ENCODE results near the gene STPG1.

- RRBS, result 85% methylated on average over 13 of the region's 54 CpGs
Measured at GRCh38 chr1:22953048-22953470, 19.6 kb downstream of the LACTBL1 start.

DNA sequence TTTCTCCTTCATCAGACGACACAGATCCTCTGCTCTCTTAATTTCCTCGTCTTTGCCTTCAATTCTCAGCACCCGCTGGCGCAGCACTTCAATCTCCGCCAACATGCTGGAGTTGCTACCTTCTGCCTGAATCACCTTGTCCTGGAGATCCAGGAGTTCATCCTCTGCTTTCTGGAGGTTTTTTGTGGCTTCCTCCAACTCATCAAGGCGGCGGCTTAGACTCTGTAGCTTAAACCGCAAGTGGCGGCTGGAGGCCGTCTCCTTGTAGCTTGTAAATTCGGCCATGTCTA is 74.7 kb downstream of the KDM1A start:
- RRBS, result no CpG with 5 or more reads among the region's 11 CpGs

DNA sequence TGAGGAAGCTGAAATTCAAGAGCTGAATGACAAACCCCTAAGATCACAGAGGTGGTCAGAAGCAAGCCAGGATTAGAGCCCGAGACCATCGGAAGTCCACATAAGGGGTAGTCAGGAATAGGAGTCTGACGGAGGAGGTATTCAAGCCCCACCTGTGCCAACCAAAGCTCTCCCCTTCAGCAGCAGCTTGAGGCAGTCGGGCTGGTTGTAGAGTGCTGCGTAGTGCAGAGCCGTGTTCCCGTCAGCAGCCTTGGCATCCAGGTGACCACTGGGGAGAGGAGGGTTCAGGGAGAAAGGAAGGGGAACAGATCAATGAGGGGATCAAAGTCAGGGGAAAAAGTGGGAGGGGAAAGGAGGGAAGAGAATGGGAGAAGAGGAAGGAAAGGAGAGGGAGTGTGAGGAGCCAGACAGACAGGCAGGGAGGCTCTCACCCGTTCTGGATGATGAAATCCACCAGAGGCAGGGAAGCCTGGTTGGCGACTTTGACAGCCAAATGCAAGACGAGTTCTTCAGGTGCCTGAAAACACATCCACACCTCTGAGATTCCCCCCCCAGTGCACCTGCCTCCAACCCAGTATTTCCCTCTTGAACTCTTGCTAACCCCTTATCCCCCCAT is 9.7 kb upstream of the TCEA3 start:
- RRBS, result no CpG with 5 or more reads among the region's 10 CpGs

- RRBS, result no CpG with 5 or more reads among the region's 12 CpGs
Measured at GRCh38 chr1:23441154-23441912, 16.8 kb upstream of the TCEA3 start.

DNA sequence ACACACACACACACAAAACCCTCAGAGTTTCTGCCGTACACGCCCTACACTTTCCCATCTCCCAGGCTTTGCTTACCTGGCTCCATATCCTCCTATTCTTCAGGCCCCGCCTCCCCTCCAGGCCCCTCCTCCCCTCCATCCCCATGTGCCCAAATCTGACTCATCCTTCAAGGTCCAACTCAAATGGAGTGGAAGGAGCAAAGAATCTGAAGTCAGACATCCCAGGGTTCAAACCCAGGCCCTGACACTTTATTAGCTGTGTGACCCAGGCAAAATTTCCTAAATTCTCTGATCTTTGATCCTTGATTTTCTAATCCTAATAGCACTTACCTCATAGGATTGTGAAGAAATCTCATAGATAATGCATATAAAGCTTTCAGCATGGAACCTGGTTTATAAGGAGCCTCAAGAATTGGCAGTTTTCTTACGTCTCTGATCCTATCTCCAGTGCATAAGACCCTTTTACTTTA is 3.8 kb upstream of the E2F2 start:
- RRBS, result no CpG with 5 or more reads among the region's 4 CpGs

DNA sequence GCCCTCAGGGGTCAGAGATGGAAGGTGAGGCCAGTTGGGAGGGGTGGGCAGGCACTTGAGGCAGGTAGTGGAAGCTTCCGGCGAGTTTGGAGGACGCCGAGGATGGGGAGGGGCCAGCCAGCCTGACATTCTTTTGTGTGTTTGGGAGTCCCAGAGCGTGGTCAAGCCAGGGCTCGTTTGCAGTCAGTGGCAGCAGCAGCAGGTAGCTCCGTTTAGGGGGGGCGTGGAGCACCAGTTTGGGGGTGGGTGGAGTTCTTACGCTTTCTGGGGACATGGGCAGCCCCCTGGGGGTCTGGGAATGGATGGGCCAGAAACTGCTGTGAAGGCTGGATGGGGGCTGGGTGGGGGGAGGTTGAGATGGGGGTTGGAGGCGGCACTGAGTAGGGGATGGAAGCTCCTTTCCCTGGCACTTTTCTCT is 880 bp downstream of the LYPLA2 start:
- RRBS, result 5% methylated on average over 1 of the region's 10 CpGs

GRCh38 chr1:23799418-23800360 is 865 bp downstream of the GALE start:
- RRBS, result no CpG with 5 or more reads among the region's 48 CpGs

DNA sequence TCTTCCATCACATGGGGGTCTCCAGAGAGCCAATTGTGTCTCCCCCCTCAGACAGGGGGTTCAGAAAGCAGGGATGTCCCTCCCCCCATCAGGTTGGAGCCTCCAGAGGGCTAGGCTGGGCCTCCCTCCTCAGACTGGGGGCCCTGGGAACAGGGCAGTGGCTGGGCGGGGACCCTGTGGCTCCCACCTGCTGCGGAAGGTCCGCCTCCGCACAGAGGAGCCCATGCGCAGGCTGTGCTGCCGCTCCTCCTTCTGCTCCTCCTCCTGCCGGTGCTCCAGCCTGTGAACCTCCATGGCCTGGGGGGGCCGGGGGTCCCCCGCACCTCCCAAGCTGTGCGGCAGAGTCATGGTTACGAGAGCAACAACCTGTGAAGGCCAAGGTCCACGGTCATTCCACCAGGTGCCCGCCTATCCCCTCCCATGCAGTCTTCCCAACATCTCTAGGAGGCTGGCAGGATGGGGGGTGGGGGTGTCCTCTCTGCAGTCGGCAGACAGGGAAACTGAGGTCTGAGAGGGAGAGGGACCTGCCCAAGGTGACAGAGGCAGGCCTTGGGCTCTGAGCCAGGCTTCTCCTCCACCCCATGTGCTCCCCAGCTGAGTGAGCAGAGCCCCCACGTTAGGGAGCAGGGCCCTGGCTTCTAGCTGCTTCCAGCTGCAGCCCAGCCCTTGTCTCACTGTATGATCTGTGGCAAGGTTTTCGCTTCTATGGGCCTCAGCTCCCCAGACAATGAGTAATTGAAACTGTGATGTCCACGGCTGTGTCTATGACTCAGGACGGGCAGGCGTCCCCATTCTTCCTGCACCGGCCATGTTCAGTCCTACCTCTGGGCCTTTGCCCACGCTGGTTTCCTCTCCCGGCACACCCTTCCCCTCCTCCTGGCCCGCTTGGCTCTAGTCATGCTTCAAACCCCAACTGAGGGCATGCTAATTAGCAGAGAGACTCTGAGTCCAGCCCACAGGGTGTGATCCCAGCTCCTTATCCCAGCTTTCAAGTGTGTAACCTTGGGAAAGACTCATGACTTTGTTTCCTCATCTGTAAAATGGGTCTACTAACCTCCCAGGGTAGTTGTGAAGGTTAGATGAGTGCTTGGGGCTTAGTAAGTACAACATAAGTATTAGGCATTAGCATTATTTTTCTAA is 3.3 kb downstream of the MYOM3 start:
- RRBS, result 57% methylated on average over 3 of the region's 23 CpGs

DNA sequence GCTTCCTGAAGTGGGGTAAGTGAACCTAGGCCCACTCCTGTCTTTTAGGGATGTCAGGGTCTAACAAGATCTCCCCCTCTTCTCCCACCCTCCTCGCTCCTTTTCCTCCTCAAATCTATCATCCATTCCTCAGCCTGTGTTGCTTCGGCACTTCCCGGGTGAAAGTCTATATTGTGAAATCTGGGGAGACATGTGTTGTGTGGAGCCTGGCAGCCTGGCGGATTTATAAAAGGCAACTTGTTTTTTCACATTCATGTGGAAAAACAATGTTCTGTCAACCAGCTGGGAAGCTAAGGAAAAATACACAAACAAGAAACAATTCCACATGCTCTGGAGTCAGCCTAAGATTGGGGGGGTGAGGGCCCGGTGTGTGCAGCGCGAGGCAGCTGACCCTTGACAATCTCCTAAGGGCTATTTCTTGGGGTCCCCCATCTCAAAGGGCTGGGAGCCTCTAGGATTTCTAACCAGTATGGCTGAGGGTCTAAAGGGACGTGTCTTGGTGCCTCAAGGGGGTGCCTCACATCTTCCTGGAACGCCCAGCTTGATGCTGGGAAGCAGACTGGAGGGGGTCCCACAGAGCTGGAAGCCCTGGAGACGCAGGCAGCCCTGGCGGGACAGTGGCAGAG is 1.2 kb downstream of the IL22RA1 start:
- RRBS, result no CpG with 5 or more reads among the region's 11 CpGs

GRCh38 chr1:24205900-24206508 is 18.9 kb upstream of the IFNLR1 start:
- RRBS, result 54% methylated on average over 3 of the region's 14 CpGs

- RRBS, result under 1% methylated on average over 9 of the region's 50 CpGs
Measured at GRCh38 chr1:24413267-24414183, at the start of gene STPG1. Gene STPG1 (minus strand): TSS chr1:24413782.

DNA sequence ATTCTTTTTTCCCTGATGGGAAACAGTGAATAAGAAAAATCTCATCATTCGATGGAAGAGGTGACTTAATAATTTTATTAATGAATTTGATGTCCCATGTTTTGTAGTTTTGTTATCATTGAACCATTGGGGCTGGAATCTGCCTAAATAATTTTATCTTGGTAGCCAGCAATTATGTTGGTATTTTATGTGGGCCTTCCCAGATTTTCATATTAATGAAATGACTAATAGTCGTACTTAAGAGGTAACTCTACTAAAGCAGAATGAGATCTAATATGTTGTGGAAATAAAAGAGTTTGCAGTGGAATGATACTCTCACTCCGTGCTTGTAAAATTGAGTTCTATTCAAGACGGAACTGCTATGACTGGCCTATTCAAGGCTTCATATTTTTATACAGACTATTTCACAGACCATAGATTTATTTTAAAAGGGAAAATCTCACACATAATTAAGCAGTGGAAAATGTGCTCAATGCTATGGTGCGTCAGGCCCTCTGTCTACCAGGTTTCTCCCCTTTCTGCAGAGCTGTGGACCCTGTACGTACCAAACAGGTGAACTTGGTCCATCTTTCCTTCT is 16.5 kb upstream of the NCMAP start:
- RRBS, result no CpG with 5 or more reads among the region's 6 CpGs

DNA sequence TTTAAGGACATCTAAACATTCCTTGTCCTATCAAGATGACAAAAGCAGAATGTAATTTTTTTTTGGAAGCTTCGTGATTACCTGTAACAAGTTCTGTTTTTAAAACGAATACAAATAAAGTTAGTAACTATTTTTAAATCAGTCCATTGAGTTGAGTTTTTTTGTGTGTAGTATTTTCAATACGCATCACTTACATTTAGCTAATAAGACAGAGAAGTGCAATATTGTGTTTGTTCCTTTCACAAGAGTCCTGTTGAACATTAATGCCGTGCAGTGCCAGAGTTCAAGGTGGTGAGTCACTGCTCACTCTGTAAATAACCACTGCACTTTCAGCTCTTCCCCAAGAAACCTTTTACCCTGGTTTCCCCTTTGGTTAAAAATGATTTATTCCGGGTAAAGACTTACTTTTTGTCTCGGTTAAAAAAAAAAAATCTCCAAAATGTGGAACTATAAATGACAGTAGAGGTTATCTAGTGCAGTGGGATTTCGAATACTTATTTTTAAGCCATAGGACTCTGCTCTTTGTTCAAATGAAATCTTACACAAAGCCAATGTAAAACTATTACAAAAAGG is 14.9 kb upstream of the NCMAP start:
- RRBS, result no CpG with 5 or more reads among the region's 7 CpGs

DNA sequence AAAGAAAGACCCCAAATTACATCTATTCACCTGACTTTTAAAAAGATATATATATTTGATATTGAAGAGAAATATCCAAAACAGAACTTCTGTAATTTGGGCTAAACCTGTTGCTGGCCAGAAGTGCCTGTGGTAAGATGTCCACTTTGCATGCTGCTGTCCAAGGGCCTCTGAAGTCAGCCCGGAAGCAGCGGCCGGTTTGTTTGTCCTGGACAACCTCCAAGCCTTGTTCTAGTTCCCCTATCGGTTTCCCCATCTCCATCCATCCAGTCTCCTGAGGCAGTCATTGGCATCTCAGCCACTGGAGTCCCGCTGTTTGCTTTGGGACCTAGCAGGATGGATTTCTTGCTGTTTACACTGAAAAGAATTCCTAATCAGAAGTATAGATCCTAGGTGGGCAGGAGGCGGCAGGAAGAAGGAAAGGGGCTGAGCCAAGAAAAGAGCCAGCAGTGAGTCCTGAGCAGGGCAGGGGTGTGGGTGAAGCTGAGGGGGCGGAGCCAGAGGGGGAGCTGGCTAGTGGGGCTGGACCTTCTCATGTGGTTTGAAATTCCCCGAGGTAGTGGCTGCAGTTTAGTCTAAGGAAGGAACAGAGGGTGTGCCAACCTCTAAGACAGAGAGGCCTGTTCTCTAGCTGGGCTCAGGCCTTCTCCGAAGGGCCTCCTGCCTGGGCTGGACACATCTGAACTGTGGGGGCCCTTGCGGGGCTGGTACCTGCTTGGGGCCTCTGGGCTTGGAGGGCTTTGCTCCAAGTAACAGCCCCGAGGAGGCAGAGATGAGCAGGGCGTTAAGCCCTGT is 3.3 kb downstream of the NCMAP start:
- RRBS, result no CpG with 5 or more reads among the region's 12 CpGs

DNA sequence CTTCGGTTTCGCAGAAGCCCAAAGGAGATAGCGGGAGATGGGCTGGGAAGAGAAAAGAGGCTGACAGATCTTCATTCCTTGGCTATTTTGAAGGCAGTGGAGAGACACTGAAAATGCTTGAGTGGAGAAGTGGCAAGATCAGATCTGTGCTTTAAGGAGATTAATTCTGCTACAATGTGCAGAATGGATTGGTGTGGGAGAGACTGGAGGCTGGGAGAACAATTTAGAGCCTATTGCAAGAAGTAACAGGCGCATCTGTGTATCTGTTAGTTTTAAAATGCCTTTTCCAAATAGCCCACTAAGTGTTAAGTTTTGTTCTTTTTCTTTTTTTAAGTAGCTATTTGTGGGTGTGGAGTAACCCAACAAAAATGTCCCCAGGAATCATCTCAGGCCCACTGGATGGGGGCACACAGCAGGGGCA is 24.0 kb upstream of the SRRM1 start:
- RRBS, result no CpG with 5 or more reads among the region's 4 CpGs

- RRBS, result no CpG with 5 or more reads among the region's 5 CpGs
Measured at GRCh38 chr1:24619524-24619806, 23.6 kb upstream of the SRRM1 start.

DNA sequence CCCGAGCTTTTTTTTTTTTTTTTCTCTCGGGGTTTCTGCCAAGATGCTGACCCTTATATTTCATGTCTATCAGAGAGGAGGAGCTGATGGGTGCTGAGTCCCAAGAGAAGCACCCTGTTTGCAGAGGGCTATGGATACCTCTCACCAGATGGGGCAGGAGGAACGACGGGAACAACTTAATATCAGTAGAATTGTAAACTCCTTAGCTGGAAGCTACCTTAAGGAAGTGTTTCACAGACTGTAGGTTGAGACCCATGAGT is 40.7 kb downstream of the SRRM1 start:
- RRBS, result no CpG with 5 or more reads among the region's 4 CpGs

GRCh38 chr1:24745685-24746145 is 468 bp downstream of the CLIC4 start:
- RRBS, result 1% methylated on average over 36 of the region's 64 CpGs

DNA sequence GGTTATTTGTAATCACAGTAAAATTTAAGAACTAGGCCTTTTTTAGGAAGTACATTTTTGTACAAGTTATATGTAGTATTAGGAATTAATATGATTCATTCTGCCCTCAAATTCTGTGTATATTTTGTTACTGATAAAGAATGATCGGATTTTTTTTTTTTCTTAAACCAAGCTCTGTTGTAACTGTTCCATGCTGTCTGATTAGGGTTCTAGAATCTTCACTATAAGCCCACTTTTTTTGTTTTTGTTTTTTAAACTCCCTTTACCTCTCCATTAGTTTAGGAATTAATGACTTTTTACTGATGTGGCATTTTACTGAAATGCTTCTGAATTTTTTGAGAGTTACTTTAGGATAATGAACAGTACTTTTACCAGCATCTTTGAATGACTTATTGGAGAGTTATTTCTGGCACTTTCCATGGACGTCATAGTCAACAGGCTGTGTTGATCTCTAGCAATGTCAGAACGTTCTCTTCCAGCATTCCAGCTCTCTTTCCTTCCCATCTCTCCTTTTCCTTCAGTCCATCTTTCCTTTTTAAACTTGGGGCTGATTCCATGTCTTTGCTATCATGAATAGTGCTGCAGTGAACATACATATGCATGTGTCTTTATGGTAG is 48.4 kb downstream of the CLIC4 start:
- RRBS, result no CpG with 5 or more reads among the region's 3 CpGs

DNA sequence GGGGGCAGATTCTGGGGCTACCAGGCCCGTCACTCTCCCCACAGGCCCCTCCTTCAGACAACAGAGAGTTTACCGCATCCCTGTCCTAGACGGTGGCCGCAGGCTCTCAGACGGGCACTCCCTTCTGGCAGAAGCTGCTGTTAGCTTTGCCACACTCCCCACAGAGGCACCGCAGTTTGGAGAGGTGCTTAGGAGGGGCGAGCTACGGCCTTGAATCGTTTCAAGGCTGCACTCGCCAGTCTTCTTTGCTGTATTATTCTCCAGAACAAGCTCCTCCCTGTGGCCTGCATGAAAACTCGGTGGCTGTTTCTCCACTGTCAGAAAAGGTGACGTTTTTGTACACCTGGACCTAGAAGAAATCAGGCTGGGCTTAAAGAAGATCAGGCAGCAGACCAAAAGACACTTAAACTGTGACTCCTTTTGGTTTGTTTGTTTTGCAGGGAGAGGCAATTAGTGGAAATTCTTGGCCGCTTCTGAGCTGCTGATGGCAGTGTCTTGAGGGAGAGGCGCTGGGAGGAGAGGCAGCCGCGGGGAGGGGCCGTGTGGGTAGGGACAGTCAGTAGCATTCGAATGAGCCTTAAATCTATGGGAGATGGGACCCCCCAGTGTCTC is 67.8 kb downstream of the RUNX3 start:
- RRBS, result no CpG with 5 or more reads among the region's 18 CpGs